Ascending aorta (tissue), 1 donor: Measurements from ENCODE around the gene TBC1D2B.

DNA sequence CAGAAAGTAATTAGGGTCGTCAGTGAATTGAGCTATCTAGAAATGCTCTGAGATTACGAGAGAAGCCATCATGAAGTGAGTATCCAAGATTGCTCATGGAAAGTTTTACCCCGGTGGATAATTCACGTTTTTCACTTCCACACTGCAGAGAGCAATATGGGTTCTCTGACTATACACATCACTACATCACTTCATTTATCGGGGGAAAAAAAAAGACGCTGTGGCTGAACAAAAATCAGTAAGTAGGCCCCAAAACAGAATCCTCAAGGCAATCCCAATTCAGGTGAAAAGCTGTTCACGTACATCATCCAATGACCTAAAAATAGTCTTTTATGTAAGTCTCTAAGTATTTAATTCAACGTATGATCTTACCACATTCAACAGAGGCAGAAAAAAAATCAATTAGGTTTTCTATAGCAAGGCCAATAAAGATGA lies 1.3 kb downstream of the PEAK1 start:
- PRO-cap, result no peak

- PRO-cap, result no peak
Measured at GRCh38 chr15:77506248-77507025, 85.7 kb downstream of the HMG20A start.

- PRO-cap, result bidirectional peak, plus-strand start at chr15:77508125, minus-strand start at chr15:77508053
Measured at GRCh38 chr15:77507153-77508268, 86.8 kb downstream of the HMG20A start.

- PRO-cap, result no peak
Measured at GRCh38 chr15:77758584-77759156, 126.0 kb upstream of the LINGO1 start.

GRCh38 chr15:77910359-77910901 lies 167.1 kb downstream of the TBC1D2B start:
- PRO-cap, result no peak

DNA sequence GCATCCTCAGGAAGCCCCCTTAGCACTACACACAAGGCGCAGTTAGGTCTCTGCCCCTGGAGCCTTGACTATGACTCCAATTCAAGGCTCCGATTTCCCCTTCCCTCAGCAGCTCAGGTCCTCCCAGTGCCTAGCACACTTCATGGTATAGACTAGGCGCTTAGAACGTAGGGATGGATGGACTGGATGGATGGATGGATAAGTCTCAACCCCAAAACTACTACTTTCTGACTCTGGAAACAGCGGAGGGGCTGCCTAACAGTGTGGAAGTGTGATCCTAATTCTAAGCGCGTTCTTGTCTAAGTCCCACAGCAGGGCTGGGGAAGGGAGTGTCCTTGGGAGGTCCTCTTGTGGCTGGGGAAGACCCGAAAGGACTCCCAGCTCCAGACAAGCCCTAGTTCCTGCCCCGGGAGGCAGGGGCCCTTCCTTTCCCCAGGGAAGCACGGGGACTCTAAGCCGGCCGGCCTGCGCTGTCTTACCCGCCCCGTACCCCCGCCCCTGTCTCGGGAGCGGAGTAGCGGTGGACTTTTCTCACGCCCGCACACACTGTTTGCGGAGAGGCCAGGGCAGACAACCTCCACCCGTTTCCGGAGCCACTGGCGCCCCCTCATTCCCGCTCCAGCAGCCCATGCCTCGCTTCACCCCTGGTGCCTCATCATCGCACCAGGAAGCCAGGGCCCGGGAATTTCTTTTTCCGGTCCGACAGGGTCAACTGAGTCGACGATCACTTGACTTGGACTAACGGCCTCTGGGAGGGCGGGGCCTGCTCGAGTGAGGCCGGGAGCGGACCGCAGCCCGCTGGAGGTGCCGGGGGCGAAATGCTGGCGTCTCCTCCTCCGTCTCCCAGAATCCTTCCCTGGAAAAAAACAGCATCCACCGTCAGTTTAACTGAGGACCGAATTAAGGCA lies 133.4 kb downstream of the TBC1D2B start:
- PRO-cap, result no peak

DNA sequence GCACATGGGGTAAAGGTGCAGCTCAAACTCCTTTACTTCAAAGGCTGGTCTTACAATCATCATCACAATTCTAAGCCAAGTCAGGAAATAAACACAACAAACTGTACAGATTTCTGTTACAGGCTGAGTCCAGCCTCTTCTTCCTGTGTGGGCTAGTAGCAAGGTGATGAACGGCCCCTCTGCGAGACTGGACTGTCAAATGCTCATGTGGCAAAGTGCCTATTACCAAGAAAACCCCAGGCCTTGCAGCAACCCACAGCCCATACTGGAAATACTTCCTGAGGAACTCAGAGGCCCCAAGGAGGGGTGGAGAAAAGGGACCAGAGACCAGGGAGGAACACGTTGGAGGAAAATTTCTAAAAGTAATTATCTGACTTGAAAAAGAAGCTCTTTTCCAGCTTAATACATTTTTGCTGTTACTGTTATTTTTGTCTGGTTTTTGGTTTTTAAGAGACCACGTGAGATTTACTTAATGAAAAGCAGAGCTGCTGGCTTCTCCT lies 29.6 kb downstream of the TBC1D2B start:
- PRO-cap, result no peak

- PRO-cap, result no peak
Measured at GRCh38 chr15:78048495-78049054, 28.9 kb downstream of the TBC1D2B start.

GRCh38 chr15:78054950-78055305 lies 22.6 kb downstream of the TBC1D2B start:
- PRO-cap, result no peak

DNA sequence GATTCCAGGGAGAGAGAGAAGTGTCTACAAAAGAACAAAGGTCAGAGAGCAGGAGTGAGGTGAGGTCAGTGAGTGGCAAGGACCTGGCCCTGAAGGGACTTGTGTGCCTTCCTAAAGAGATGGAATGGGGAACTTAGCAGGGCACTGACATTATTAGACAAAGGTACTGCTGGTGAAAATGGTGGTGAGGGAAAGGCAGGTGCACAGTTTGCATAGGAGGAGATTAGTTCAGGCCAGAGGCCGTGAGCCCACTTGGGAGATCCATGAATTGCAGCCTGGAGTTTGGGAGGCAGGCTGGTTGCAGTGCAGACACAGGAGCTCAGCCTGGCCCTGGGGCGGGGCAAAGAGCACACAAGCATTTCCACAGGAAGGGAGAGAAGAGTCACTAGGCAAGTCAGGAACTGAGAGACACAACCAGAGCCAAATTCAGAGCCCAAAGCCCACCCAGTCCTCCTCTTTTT lies 21.2 kb downstream of the TBC1D2B start:
- PRO-cap, result no peak

DNA sequence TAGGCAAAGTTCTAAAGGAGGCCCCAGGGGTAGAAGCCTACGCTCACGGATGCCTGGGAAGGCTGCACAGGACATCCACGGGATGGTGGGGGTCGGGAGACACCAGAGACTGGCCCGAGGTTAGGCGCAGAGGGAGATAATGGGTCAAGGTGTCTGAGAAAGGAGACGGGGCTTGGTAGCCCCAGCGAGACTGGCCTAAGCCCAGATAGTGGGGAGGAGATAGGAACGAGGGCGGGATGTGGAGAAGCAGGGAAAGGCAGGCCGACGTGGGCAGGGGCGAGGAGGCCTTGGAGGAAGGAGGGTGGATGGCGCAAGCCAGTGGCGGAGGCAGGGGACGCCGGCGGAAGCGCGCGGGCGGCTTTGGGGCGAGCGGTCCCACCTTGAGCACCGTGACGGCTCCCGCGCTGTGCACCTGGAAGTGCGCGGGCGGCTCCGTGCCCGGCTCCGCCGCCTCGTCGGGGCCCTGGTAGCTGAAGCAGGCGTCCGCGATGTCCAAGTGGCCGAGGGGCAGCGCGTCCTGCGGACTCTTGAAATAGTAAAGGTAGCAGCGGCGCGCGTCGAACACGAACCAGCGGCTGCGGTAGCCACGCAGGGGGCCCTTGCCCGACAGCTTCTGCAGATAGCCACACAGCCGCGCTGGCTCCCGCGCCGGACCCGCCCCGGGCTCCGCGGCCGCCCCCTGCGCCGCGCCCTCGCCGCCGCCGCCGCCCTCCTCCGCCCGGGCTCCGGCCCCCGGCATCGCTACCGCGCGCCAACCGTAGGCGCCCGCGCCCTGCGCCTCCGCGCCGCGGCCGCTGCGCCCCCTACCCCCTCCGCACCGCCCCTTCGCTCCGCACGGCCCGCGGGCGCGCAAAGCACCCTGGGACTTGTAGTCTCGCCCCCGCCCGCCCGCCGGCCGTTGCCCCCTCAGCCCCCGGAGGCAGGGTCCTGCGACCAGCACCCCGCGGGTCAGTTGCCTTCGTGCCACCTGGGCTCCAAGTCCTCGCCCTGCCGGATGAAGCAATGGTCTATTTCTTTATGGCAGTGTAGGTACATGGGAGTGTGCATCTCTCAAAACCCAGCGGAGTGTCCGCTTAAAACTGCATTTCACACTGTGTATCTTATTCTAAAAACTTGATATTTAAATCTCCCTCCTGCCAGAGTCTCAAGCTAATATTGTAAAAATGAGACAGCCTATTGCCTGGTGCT lies at the start of gene TBC1D2B:
TBC1D2B (minus strand) TSS at position 798 of the 1,188 bp plus-strand sequence.
- PRO-cap, result unidirectional peak, minus-strand start at position 615 of the sequence; unidirectional peak, minus-strand start at position 796 of the sequence

- PRO-cap, result no peak
Measured at GRCh38 chr15:78549274-78549925, 9.2 kb downstream of the PSMA4 start.

DNA sequence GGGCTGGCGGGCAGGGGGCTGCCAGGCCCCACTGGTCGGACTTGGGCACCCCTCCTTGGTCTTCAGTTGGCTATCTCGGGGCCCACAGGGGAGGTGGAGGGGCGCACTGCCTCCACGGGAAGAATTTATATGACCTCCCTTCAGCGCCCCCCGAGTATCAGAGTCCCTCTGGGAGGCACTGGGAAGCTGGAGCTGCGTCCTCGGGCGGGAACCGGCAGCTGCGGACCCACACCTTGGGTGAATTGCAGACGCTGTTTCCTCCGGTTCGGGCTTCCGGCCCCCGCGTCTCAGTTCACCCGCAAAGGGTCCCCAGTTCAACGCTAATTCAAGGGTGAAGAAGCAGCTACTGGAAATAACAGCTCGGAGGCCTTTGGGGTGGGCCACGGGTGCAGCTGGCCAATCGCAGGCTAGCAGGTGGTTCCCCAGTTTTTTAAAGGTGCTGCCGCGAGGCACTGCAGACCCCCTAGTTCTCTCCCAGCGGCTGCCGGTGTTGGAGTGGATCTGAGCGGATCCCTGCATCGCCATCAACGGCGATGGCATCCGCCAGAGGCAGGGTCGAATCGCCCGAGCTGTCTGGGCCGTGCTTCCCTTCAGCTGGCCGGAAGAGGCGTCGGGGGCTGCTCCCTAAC lies 19.3 kb upstream of the ADAMTS7 start:
- PRO-cap, result no peak

- PRO-cap, result no peak
Measured at GRCh38 chr15:78988373-78989115, 43.7 kb upstream of the CTSH start.

DNA sequence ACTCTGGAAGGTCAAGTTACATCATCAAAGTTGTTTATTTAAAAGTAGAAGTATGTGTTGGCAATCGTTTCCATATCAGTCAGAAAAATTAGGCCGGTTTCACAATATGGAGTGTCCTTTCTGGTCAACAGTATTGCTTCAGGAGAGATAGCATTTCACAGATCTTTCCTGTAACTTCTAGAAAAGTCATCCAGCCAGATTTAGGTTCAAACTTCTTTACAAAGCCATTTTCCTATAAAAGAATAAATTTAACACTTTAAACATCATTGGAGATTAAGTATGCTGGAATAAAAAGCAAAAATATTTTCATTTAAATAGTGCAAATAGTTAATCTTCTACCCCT lies 10.1 kb downstream of the BCL2A1 start:
- PRO-cap, result no peak

- PRO-cap, result no peak
Measured at GRCh38 chr15:79978418-79978711, 7.4 kb upstream of the BCL2A1 start.

GRCh38 chr15:79988701-79989118 lies 17.7 kb upstream of the BCL2A1 start:
- PRO-cap, result no peak

GRCh38 chr15:80083747-80084615 lies 24.5 kb downstream of the ZFAND6 start:
- PRO-cap, result no peak

- PRO-cap, result no peak
Measured at GRCh38 chr15:80129421-80129779, 23.4 kb upstream of the FAH start.

- PRO-cap, result no peak
Measured at GRCh38 chr15:80134388-80134918, 18.3 kb upstream of the FAH start.